ENCODE data around the gene ARHGAP11A.

DNA sequence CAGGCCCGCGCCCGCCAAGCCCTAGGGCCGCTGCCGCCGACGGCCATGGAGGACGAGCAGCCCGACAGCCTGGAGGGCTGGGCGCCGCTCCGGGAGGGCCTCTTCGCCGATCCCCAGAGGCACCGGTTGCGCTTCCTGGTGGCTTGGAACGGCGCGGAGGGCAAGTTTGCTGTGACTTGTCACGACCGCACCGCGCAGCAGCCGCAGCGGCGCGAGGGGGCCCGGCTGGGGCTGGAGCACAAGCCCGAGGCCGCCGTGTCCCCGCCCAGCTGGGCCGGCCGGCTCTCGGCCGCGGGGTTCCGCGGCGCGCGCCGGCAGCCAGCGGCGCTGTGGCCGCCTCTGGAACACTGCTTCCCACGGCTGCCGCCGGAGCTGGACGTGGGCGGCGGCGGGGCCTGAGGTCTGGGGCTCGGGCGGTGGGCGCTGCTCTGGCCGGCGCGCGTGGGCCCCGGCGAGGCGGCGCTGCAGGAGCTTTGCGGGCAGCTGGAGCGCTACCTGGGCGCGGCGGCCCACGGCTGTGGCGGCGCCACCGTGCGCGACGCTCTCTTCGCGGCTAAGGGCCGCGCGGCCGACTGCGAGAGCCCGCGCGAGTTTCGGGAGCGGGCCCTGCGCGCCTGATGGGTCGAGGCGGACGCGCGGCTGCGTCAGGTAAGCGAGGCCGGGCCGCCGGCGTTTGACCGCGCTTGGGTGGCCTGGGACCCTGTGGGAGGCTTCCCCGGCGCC is 25.5 kb upstream of the GOLGA8M start:
- RRBS, 2 experiments: no CpG with 5 or more reads among the region's 105 CpGs
CAGE:
- cytosol, long polyA minus RNA: no peak
- cytosol, long polyA plus RNA: no peak
- long polyA plus RNA: no peak
- nucleus, long polyA minus RNA: no peak
- nucleus, long polyA plus RNA: no peak

- RRBS, 2 experiments: no CpG with 5 or more reads among the region's 12 CpGs
CAGE:
- cytosol, long polyA minus RNA: no peak
- cytosol, long polyA plus RNA: no peak
- long polyA plus RNA: no peak
- nucleus, long polyA minus RNA: no peak
- nucleus, long polyA plus RNA: no peak
Observed at GRCh38 chr15:28984886-28985671, 99.3 kb downstream of the APBA2 start.

- RRBS, 2 experiments: 70 to 72% methylated on average over 18 to 20 of the region's 39 CpGs
CAGE:
- cytosol, long polyA minus RNA: no peak
- cytosol, long polyA plus RNA: no peak
- long polyA plus RNA: no peak
- nucleus, long polyA minus RNA: no peak
- nucleus, long polyA plus RNA: no peak
Observed at GRCh38 chr15:29103742-29104323, 165.8 kb downstream of the NSMCE3 start.

DNA sequence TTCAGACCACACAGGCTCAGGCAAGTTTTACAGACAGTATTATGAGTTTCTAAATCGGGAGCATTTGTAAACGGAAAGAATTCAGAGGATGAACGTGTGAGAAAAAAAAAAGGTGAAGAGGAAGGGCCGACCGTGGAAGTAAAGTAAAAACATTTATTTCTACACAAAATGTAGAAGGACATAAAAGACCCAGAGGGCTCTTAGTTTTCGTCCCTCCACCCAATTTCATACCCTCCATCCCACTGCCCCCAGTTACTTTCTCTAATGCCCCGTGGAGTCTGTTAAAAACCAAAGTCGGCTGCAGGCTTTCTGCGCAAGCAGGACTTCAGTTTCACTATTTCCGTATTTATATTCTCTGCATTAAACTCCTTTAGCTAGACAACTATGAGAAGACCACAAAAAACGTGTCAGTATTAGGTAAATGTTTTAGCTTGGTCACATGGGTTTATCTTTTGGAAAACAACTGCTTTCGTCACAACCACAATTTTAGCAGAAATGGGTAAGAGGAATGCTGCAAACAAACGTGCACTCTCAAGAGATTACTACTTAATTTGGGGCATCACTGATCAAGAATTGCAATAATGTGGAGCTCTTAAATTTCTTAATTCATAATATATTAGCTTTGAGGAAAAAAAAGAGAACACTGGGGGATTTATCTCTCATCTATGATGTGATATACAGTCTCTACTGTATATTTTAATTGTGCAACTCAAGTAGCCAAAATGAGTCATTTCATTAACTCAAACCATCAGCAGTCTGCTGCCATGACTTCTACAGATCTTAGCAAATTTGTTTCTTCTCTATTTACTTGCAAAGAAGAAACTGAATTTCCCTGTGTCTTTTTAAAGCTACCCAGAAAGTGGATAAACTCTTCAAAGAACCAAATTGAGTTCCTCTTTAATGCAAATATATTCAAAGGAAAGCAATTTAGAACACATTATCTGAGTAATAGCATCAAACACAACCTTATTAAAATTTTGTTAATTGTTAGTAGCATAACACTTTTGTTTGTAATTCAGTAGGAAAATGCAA is 720 bp upstream of the NSMCE3 start:
- RRBS, 2 experiments: no CpG with 5 or more reads among the region's 13 CpGs
CAGE:
- cytosol, long polyA minus RNA: no peak
- cytosol, long polyA plus RNA: no peak
- long polyA plus RNA: no peak
- nucleus, long polyA minus RNA: no peak
- nucleus, long polyA plus RNA: no peak

- RRBS, 2 experiments: no CpG with 5 or more reads among the region's 3 CpGs
CAGE:
- cytosol, long polyA minus RNA: no peak
- cytosol, long polyA plus RNA: no peak
- long polyA plus RNA: no peak
- nucleus, long polyA minus RNA: no peak
- nucleus, long polyA plus RNA: no peak
Observed at GRCh38 chr15:29718112-29718458, 104.2 kb downstream of the TJP1 start.

- RRBS, 2 experiments: no CpG with 5 or more reads among the region's 5 CpGs
CAGE:
- cytosol, long polyA minus RNA: no peak
- cytosol, long polyA plus RNA: no peak
- long polyA plus RNA: no peak
- nucleus, long polyA minus RNA: no peak
- nucleus, long polyA plus RNA: no peak
Observed at GRCh38 chr15:30001457-30002226, 81.1 kb upstream of the GOLGA8J start.

DNA sequence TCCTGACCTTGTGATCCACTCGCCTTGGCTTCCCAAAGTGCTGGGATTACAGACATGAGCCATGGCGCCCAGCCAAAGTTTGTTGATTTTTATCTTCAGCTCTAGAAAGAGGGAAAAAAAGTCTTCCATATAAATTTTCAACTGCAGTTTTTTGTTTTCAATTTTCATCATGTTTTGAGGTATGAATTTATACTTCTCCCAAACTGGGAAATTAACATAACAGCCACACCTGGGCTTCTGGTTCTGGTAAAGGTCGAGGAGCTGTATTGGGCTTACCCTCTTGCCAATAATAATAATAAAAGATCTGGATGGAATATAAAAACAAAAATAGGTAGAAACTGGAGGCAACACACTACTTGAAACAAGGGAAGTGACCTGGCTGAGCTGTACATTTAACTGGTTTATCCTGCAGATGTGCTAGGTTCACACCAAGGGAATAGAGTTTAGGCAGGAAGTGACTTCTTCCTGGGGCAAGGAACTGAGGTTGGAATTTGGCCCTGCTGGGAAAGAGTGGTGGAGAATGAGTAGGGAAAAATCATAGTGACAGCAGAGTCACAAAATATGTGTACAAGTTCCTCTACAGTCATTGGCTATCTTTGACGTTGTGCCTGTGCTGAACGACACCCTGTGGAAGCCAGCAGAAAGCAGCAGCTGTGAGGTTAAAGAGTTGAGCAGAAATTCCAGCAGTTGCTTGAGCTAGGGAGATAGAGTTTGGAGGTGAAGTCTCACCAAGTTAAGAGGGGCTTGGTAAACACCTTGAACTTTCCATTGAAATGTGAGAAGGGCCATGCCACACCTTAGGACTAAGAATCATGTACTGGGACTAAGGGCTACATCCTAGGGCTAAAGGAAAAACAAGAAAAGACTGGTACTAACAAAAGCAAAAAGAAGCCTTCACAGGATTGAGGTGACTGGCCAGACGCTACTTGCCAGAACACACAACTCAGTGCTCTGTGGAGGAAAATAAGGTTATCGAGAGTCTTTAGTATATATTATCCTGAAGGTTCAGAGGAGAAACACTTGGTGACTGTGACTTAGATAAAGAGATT is 66.3 kb downstream of the GOLGA8H start:
- RRBS, 2 experiments: no CpG with 5 or more reads among the region's 7 CpGs
CAGE:
- cytosol, long polyA minus RNA: no peak
- cytosol, long polyA plus RNA: no peak
- long polyA plus RNA: no peak
- nucleus, long polyA minus RNA: start-site peak on the plus strand centred at position 203 of the sequence, 201 bp wide, 18 reads
- nucleus, long polyA plus RNA: no peak

GRCh38 chr15:30791209-30791718 is 112.5 kb upstream of the FAN1 start:
- RRBS, 2 experiments: no CpG with 5 or more reads among the region's 11 CpGs
CAGE:
- cytosol, long polyA minus RNA: no peak
- cytosol, long polyA plus RNA: no peak
- long polyA plus RNA: no peak
- nucleus, long polyA minus RNA: no peak
- nucleus, long polyA plus RNA: no peak

DNA sequence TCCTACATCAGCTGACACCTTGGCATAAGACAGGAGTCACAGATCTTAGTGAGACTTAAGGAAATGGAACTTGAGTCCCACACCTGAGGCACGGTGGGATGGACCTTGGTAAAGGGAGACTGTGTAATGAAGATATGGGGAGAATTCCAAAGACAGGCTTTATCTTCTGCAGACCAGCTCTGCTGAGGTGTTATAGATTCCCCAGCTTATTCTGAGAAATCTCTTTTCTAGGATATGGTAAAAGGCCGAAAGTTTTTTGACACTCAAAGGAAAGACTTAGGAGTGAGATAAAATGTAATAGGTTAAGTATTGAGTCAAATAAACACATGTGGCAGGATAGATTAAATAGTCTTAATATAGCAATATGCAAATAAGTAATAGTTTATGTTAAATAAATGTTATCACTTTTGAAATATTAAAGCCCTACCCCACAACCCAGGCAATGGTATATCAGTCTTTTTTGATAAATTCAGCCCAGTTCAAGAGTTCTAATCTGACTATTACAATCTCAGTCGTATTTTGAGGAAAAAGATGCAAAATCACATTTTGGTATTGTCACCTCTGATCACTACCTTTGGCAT is 8.4 kb upstream of the MTMR10 start:
- RRBS, 2 experiments: no CpG with 5 or more reads among the region's 3 CpGs
CAGE:
- cytosol, long polyA minus RNA: no peak
- cytosol, long polyA plus RNA: no peak
- long polyA plus RNA: no peak
- nucleus, long polyA minus RNA: no peak
- nucleus, long polyA plus RNA: no peak

DNA sequence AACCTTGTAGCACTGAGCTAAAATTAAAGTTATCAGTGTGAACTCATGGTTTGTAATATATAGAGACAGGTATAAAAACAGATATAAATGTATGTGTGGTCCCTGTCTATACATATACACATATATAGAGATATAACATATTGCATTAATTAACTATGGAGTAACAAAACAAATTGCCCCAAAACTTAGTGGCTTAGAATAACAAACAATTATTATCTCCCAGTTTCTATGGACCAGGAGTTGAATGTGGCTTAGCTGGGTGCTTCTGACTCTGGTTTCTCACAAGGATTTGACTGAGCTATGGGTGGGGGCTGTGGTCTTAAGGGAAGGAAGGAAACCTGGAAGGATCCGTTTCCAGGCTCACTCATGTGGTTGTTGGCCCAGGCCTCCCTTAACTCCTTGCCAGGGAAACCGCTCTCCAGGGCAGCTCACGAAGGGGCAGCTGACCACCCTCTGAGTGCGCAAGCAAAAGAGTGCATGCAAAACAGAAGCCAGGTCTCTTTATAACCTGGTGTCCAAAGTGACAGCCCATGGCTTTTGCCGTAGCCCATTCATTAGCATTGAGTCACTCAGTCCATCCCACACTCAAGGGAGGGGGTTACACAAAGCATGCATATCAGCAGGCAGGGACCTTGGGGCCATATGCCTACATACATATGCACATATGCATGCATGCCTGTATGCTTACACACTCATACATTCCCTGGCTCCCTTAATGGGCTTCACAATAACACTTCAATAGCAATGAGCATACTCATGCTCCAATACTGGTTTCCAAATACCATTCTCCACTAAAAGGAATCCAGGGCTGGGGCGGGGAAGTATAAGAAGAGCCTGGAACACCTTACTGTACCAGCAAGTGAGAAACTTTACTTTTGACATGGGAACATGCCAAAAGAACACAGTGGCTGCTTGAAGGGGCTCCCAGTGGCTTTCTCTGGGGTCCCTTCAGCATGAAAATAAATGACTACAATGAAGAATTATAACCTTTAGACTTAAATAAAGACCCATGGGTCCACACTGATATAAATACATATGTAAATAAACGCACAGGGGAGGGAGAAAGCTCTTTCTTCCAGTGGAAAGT is 22.1 kb downstream of the TRPM1 start:
- RRBS, 2 experiments: no CpG with 5 or more reads among the region's 7 CpGs
CAGE:
- cytosol, long polyA minus RNA: no peak
- cytosol, long polyA plus RNA: no peak
- long polyA plus RNA: no peak
- nucleus, long polyA minus RNA: no peak
- nucleus, long polyA plus RNA: no peak

GRCh38 chr15:31082858-31083456 is 18.6 kb downstream of the TRPM1 start:
- RRBS, 2 experiments: no CpG with 5 or more reads among the region's 11 CpGs
CAGE:
- cytosol, long polyA minus RNA: no peak
- cytosol, long polyA plus RNA: no peak
- long polyA plus RNA: no peak
- nucleus, long polyA minus RNA: no peak
- nucleus, long polyA plus RNA: no peak

- RRBS, 2 experiments: 86% methylated on average over 4 to 9 of the region's 20 CpGs
CAGE:
- cytosol, long polyA minus RNA: no peak
- cytosol, long polyA plus RNA: no peak
- long polyA plus RNA: no peak
- nucleus, long polyA minus RNA: no peak
- nucleus, long polyA plus RNA: no peak
Observed at GRCh38 chr15:31329542-31330169, 3.0 kb downstream of the KLF13 start.

- RRBS, 2 experiments: no CpG with 5 or more reads among the region's 15 CpGs
CAGE:
- cytosol, long polyA minus RNA: no peak
- cytosol, long polyA plus RNA: no peak
- long polyA plus RNA: no peak
- nucleus, long polyA minus RNA: no peak
- nucleus, long polyA plus RNA: no peak
Observed at GRCh38 chr15:31339546-31340450, 13.2 kb downstream of the KLF13 start.

GRCh38 chr15:31353890-31354286 is 27.3 kb downstream of the KLF13 start:
- RRBS, 2 experiments: no CpG with 5 or more reads among the region's 3 CpGs
CAGE:
- cytosol, long polyA minus RNA: no peak
- cytosol, long polyA plus RNA: no peak
- long polyA plus RNA: no peak
- nucleus, long polyA minus RNA: no peak
- nucleus, long polyA plus RNA: no peak

DNA sequence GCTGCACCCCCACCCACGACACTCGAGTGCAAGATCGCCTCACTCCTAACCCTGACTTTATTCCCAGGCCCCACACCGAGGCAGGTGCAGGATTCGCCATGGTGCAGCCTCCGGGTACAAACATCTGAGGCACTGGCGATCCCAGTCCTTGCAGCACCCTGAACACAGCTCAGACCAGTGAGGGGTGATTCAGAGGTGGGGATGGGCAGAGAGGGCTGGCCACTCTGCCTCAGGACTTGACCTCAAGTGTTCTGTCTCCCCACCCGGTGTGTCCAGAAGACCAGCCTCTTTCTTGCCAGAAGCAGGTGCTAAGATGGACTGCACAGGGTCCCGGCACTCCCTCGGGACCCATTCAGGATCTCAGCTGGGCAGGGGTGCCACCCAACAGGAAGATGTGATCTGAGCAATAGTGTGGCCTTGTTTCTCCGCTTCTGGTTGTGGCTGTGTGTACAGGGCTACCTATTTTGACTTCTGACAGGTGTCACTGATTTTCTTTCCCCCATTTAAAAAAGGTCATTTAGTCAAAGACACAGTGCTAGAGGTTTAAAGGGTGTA is 49.3 kb downstream of the KLF13 start:
- RRBS, 2 experiments: 96 to 98% methylated on average over 2 of the region's 11 CpGs
CAGE:
- cytosol, long polyA minus RNA: no peak
- cytosol, long polyA plus RNA: no peak
- long polyA plus RNA: no peak
- nucleus, long polyA minus RNA: no peak
- nucleus, long polyA plus RNA: no peak

DNA sequence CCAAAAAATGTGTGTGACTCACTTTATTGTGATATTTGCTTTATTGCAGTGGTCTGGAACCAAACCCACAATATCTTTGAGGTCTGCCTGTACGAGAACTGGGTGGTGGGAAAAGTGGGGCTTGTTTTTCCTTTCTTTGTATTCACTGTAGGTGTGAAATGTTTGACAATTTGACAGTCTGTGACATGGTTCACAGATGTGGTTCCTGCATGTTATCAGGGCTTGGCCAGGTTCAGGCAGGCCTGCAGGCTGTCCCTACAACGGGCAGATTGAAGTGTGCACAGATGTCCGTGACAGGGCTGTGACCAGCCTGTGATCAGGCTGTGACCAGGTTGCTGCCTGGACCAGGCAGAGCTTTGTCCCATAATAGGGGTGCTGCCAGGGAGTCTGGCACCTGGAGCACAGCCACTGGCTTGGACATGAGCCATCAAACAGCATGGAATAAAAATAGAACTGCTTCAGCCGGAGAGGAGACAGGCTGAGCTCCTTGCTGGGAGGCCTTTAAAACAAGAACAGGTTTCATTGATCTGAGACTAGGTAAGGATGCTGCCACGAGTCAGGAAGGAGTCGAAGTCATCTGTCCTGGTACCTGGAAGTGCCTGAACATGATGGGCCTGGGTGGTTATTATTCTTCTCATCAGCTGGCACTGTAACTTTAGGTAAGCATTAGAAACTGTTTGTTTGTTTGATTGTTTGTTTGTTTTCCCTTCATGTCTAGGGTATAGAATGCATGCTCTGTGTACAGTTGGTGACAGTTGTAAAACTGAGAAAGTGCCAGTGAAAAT is 61.1 kb downstream of the KLF13 start:
- RRBS, 2 experiments: no CpG with 5 or more reads among the region's 6 CpGs
CAGE:
- cytosol, long polyA minus RNA: no peak
- cytosol, long polyA plus RNA: no peak
- long polyA plus RNA: no peak
- nucleus, long polyA minus RNA: no peak
- nucleus, long polyA plus RNA: no peak

GRCh38 chr15:31482847-31484033 is 156.6 kb downstream of the KLF13 start:
- RRBS, 2 experiments: 83 to 89% methylated on average over 59 to 69 of the region's 166 CpGs
CAGE:
- cytosol, long polyA minus RNA: no peak
- cytosol, long polyA plus RNA: no peak
- long polyA plus RNA: no peak
- nucleus, long polyA minus RNA: no peak
- nucleus, long polyA plus RNA: no peak

DNA sequence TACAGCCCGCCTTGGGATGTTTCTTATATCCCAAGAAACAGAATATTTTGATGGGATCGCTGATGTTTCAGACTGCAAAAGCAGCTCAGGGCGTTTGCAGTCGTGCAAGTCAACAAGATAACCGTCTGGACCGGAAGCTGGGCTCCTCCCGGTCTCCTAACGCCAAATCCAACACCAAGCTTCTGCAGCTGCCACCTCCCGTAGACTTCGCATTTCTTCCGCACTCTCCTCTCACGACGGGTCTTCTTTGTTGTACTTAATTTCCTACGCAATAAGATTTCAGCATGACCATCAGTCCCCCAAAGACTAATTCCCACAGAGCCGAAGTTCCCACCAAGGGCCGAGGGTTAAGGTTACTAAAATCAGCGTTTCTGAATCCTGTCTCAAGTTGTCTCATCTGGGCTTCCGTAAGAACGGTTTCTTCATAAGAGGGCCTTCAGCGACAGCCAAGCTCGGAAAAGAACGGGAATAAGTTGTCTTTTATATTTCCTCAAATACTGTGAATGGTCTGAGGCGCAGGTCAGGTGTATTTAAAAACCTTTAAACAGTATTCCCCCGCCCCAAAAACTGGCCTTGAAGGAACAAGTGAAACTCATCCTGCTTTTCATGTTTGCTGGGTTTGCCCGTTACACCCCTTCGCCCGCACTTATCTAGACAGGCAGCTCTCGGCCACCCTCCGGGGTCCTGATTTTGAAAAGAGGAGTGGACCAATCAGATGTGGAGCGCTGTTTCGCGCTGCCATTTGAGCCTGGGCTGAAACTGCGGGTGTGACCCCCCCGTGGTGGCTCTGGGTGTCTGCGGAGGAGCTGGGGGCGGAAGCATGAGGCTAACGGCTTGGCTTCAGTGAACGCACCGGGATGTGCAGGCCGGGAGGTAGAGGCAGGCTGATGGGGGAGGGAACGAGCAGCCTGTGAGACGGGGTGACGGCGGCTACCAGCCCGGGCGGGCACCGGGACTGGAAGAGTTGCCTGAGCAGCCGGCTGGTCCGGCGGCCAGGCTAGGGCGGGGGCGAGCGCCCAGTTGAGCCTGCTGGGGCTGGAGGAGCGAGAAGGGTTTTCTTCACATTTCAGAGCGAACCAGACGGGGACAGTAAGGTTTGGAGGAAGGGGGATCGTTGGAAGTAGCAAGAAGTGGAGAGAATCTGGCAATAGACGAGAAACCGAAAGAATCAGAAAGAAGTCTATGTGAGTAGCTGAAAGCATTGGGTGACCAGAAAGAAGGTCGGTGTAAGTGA is at the start of gene ARHGAP11A:
ARHGAP11A (plus strand) TSS at position 770 of the 1,234 bp plus-strand sequence.
- RRBS, 2 experiments: no CpG with 5 or more reads among the region's 60 CpGs
CAGE:
- cytosol, long polyA minus RNA: start-site peak on the plus strand centred at position 789 of the sequence, 20 bp wide, 87 reads
- cytosol, long polyA plus RNA: no peak
- long polyA plus RNA: no peak
- nucleus, long polyA minus RNA: no peak
- nucleus, long polyA plus RNA: start-site peak on the minus strand centred at position 381 of the sequence, 48 bp wide, 74 and 78 reads in 2 replicates; start-site peak on the plus strand centred at position 781 of the sequence, 27 bp wide, 126 and 133 reads in 2 replicates

DNA sequence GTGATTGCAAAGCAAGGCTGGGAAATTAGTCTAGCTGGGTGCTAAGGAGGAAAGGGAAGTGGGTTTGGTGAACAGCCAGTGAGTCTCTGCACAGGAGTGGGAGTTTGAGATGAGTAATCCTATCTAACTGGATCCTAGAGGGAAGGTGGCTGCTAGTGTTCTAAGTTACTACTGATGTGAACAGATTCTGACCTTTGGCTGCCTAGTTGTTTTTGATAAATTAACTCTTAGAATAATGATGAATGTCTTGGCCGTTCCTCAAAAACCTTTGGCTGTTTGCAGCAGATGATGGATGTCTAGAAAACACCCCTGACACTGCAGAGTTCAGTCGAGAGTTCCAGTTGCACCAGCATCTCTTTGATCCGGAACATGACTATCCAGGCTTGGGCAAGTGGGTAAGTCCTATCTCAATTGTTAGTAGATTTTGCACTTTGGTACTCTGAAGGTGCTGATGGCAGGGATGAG is 33.5 kb upstream of the GREM1 start:
- RRBS, 2 experiments: no CpG with 5 or more reads among the region's 3 CpGs
CAGE:
- cytosol, long polyA minus RNA: no peak
- cytosol, long polyA plus RNA: no peak
- long polyA plus RNA: no peak
- nucleus, long polyA minus RNA: no peak
- nucleus, long polyA plus RNA: no peak

GRCh38 chr15:33022512-33022994 is 172.0 kb downstream of the FMN1 start:
- RRBS, 2 experiments: no CpG with 5 or more reads among the region's 2 CpGs
CAGE:
- cytosol, long polyA minus RNA: no peak
- cytosol, long polyA plus RNA: no peak
- long polyA plus RNA: no peak
- nucleus, long polyA minus RNA: no peak
- nucleus, long polyA plus RNA: no peak

Measured in HepG2 (cell line).